Jurkat, Clone E6-1 (cell line): Measurements from ENCODE around the genes LAGE3 and SPRY3.

GRCh38 chrX:154358050-154358825 is 16.2 kb downstream of the FLNA start:
- RRBS: 99% methylated on average over 6 of the region's 20 CpGs

- RRBS: no CpG with 5 or more reads among the region's 23 CpGs
These were observed 15.4 kb downstream of the FLNA start for GRCh38 chrX:154358826-154359612.

GRCh38 chrX:154359613-154359967 is 14.8 kb downstream of the FLNA start:
- RRBS: no CpG with 5 or more reads among the region's 21 CpGs

- RRBS: no CpG with 5 or more reads among the region's 36 CpGs
These were observed 12.3 kb downstream of the FLNA start for GRCh38 chrX:154361877-154362761.

DNA sequence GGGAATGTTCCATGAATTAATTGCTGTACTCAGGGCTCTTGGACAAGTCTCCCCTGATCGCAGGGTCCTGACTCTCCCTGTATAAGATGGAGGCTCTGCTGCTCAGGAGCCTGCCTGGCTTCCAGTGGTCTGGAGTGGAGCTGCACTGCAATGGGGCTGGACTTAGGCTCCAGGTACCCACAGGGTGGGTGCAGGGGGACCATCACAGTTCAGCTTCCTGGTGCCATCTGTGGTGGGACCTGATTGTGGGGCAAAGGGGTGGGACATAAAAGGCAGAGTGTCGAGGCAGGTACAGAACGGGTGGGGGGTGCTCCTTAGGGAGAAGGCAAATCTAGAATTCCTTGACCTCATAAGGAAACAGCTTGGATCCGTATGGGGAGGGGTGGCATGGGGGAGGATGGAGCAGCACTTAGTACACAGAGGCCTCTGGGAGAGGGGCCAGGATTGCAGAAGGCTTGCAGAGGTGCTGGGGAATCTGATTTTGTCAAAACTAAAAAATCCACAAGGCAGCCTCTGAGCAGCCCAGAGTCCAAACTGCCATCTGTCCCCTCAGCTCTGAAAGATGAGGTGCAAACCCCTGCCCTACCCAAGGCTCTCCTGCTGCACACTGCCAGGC is 2.2 kb upstream of the FLNA start:
- RRBS: no CpG with 5 or more reads among the region's 4 CpGs

- RRBS: 1% methylated on average over 9 of the region's 97 CpGs
These were observed at the start of gene LAGE3 for GRCh38 chrX:154478647-154479768. LAGE3 (minus strand) TSS chrX:154479281.

GRCh38 chrX:154542778-154543801 is 3.6 kb downstream of the G6PD start:
- RRBS: no CpG with 5 or more reads among the region's 20 CpGs

DNA sequence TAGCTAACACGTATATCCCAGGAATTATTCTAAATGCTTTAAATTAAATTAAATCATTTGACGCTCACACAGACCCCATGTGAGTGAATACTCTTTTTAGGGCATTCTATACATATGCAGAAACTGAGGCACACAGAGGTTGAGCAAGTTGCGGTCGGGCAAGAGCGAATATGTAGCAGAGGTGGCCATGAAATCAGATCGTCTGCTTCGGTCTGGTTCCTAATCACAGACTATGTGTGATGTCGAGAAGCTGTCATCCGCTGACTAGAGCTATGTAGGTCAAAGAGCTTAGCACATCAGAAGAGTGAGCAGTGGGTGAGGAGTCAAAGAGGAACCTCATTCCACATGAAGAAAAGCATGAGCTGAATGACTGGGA is 19.1 kb downstream of the GAB3 start:
- RRBS: no CpG with 5 or more reads among the region's 9 CpGs

GRCh38 chrX:154748921-154749839 is 1.7 kb downstream of the GAB3 start:
- RRBS: no CpG with 5 or more reads among the region's 7 CpGs

- RRBS: no CpG with 5 or more reads among the region's 3 CpGs
These were observed 7.0 kb downstream of the SMIM9 start for GRCh38 chrX:154827392-154827945.

- RRBS: no CpG with 5 or more reads among the region's 6 CpGs
These were observed 21.0 kb downstream of the CMC4 start for GRCh38 chrX:155049899-155050348.

DNA sequence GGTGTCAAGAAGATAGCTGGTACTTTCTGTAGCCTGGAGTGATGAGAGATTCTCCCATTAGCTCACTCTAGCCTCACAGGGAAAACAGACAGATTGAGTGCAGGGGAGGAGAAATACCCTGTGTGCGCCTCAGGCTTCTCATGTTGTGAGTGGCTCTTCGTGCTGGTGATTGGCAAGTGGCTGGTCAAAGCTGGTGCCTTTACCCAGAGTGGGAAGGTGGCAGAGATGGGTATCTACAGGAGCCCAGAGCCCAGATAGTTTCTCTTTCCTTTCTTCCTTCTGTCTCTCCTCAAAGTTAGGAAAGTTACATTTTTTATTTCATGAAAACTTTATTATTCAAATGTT is 18.5 kb downstream of the CMC4 start:
- RRBS: no CpG with 5 or more reads among the region's 2 CpGs

- RRBS: no CpG with 5 or more reads among the region's 33 CpGs
These were observed at the start of gene SPRY3 for GRCh38 chrX:155612086-155612822. SPRY3 (plus strand) TSS chrX:155612586.

DNA sequence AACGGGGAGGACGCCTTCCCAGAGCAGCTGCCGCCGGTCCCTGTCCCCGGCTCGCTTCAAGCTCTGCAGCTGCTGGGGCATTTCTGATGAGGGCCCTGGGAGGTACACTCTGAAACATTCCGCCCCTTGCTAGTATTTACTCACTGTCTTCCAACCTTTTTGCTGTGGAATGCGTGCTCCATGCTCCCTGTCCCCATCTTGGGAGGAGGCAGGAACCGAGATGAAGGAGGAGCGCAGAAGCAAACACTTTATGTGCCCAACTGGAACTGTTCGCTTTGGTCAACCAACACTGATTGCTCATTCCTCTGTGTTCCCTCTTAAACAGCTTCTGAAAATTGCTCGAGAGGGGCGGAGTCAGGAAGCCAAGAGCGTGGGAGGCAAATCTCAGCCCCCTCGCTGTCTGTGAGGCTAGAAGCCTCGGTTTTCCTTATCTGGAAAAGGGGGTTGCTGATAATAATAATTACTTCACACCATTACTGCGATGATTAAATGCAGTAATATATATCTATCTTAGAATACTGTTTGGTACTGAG is 6.4 kb upstream of the VAMP7 start:
- RRBS: no CpG with 5 or more reads among the region's 17 CpGs